Hair follicle dermal papilla cell (primary cell): Measurements from ENCODE around the gene REPS1.

- CAGE, long polyA plus RNA: no peak
These were observed 161.3 kb downstream of the MTFR2 start for GRCh38 chr6:136088772-136089266.

- CAGE, long polyA plus RNA: no peak
These were observed 3.7 kb downstream of the MAP7 start for GRCh38 chr6:136546425-136547026.

DNA sequence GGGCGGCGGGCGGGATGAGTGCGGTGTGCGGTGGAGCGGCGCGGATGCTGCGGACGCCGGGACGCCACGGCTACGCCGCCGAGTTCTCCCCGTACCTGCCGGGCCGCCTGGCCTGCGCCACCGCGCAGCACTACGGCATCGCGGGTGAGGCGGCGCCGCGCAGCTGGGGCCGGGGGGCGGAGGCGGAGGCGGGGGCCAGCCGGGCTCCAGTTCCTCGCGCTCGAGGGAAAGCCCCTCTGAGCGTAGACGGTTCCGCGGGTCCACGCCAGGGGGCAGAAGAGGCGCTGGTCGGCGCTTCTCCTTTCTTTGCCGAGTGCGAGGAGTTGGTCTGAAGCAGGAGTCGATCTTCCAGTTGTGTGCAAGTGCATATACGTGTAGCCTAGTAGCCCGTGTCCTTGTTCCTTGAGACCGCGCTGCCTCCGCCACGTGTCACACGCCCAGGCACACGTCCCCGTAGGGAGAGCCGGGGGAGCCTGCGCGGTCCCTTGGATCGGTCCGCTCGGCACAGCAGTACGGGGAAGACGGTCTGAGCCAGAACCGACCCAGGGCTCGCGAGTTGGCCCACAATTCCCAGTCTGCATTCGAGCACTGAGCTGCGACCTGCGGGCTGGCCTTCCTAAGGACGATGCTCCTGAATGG, 379 bp downstream of the PEX7 start:
- CAGE, long polyA plus RNA: no peak

DNA sequence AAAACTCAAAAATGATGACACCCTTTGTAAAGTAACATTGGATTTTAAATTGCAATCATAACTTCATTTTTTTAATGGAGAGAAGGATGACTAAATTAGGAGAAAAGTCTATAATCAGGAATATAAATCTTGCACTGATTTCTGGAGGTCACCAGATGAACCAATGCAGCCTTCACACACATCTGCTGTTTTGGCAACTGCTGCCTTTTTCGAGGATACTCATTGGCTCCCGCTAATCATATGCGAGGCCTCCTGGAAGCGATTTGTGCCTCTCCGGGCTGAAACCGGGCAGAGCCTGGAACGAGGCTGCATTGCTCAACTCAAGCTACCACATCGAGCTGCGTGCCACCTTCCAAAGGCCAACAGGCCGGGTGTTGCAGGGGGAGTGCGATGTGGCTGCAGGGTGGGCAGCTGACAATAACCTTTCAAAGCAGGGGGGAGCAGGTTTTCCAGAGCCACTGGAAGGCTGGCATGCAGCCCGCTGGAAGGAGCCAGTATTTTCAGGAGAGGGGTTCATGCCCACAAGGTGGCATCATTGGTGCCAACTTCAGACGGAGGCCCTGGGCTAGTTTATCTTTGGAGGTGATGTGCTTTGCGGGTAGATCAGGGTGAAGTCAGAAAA, 122.5 kb upstream of the IFNGR1 start:
- CAGE, long polyA plus RNA: no peak

DNA sequence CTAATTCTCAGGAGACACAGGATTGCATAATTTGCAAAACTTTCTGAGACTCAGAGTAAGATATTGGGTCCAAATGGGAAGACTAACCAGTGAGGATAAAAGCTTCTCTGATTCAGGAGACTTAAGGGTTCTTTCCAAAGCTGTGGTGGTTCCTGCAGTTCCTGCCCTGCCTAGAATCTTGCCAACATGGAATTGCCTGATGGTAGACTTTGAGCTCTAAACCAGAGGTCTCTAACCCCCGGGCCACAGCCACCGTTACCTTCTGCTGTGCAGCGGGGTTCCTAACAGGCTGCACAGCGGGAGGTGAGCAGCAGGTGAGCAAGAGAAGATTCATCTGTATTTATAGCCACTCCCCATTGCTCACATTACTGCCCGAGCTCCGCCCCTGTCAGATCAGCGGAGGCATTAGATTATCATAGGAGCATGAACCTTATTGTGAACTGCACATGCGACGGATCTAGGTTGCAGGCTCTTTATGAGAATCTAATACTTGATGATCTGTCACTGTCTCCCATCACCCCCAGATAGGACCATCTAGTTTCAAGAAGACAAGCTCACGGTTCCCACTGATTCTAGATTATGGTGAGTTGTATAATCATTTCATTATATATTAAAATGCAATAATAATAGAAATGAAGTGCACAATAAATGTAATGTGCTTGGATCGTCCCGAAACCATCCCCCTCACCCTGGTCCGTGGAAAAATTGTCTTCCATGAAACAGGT, 106.8 kb downstream of the OLIG3 start:
- CAGE, long polyA plus RNA: no peak

DNA sequence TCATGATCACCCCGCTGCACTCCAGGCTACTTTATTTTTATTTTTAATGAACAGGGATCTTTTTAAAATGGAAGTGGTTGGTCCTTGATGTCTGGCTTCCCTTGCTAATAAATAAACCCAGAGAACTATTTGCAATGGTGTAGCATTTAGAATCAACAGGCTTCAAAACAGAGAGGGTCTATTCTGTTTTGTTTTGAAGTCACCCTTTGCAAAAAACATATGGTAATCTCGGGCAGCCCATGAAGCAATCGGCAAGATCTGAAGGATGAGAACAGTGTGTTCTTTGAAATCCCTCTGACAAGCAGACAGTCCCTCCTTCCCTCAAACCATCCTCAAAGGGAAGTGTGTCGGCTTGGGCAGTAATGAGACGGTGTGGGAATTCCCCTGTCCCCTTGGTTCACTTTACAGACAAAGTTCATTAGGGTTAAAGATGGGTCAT, 159.6 kb upstream of the TNFAIP3 start:
- CAGE, long polyA plus RNA: no peak

DNA sequence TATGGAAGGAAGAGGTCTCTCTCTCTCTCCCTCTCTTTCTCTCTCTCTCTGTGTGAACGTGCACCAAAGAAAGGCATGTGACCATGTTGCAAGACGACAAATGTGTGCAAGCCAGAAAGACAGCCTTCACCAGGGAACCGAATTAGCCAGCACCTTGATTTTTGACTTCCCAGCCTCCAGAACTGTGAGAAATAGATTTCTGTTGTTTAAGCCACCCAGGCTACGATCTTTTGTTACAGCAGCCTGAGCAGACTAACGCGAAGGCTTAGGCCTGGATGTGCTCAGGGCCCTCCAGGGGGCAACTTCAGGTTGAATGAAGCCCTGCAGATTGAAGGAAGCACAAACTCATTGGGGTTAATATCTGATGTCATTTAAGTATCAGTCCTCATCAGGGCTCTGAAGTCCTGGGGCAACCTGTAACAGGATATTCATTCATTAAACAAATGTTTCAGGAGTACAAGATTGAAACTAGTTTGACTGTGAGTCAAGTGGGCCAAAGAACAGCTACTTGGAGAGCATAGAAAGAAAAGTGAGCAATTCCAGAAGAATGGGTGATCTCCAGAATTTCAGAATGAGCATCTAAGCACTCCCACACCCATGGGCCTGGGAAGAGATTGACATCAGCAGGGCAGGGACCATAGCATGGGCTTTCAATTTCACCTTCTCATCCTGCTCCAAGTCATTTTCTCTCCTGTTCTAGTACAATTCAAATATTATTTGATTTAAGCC, 157.3 kb upstream of the TNFAIP3 start:
- CAGE, long polyA plus RNA: no peak

DNA sequence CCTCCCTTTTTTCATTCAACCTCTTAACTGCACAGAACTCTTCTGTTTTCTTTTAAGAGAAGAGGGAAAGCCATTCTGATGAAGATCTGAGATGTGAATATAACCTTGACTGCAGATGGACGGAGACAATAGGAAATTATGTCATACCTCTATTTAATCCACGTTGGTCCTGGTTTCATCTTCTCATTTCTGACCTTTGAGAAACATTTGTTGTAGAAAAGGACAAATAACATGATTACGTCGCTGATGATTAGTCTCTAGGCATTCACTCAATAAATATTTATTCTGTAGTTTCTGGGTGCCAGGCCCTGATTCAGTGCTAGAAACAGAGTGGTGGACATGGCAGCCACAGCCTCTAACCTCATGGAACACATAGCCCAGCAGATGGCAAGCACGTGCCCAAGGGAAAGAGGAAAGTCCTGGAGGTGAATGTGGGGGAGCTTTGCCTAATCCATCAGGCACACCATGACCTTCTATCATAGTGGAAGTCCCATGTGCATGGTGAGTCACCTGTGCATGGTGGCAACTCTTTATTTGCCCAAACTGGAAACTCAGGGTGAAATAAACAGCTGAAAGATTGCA, 143.2 kb upstream of the TNFAIP3 start:
- CAGE, long polyA plus RNA: no peak

GRCh38 chr6:137749407-137750364, 117.4 kb upstream of the TNFAIP3 start:
- CAGE, long polyA plus RNA: no peak

- CAGE, long polyA plus RNA: no peak
These were observed 39.1 kb upstream of the TNFAIP3 start for GRCh38 chr6:137827835-137828521.

DNA sequence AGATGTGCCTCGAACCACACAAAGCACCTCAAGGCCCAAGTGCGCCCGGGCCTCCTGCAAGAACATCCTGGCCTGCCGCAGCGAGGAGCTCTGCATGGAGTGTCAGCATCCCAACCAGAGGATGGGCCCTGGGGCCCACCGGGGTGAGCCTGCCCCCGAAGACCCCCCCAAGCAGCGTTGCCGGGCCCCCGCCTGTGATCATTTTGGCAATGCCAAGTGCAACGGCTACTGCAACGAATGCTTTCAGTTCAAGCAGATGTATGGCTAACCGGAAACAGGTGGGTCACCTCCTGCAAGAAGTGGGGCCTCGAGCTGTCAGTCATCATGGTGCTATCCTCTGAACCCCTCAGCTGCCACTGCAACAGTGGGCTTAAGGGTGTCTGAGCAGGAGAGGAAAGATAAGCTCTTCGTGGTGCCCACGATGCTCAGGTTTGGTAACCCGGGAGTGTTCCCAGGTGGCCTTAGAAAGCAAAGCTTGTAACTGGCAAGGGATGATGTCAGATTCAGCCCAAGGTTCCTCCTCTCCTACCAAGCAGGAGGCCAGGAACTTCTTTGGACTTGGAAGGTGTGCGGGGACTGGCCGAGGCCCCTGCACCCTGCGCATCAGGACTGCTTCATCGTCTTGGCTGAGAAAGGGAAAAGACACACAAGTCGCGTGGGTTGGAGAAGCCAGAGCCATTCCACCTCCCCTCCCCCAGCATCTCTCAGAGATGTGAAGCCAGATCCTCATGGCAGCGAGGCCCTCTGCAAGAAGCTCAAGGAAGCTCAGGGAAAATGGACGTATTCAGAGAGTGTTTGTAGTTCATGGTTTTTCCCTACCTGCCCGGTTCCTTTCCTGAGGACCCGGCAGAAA, 14.2 kb downstream of the TNFAIP3 start:
- CAGE, long polyA plus RNA: no peak

DNA sequence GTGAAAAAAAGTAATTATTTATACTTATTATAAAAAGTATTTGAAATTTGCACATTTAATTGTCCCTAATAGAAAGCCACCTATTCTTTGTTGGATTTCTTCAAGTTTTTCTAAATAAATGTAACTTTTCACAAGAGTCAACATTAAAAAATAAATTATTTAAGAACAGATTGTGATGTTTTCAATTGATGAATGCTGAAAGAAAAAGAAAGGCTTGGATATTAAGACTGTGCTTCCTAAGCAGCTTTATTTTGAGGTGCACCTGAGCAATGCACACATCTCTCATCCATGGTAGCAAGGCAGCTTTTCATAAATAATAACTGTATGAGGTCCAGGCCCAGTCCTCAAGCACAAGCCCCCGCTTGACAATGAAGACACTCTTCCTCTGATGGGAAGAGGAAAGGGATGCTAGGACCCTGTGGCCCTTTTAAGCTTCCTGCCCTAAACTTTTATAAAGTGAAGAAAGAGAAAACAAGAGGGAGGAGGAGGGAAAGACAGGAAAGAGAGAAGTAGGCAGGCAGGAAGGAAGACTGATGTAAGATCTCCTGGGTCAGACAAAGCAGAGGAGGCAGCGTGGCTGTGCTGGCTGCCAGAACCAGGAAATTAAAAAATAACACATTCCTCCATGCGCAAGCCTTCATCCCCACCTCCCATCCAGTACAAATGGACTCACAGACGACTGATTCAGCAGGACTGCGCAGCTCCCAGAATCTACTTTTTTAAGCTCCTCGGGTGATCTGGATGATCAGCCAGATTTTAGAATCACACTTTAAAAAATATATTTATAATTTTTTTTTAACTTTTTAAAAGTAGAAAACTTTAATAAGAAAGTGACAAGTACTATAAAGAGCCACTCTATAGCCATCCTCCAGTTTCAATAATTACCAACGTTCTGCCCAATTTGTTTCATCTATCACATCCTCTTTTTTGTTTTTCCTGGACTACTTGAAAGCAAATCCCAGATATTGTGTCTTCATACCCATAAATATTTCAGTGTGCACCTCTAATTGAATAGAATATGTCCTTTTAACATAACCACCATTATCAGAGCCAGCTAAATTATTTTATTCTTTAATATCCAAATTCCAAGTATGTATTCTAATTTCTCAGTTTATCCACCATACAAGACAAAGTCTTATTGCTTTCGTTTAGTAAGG, 16.5 kb downstream of the TNFAIP3 start:
- CAGE, long polyA plus RNA: no peak

DNA sequence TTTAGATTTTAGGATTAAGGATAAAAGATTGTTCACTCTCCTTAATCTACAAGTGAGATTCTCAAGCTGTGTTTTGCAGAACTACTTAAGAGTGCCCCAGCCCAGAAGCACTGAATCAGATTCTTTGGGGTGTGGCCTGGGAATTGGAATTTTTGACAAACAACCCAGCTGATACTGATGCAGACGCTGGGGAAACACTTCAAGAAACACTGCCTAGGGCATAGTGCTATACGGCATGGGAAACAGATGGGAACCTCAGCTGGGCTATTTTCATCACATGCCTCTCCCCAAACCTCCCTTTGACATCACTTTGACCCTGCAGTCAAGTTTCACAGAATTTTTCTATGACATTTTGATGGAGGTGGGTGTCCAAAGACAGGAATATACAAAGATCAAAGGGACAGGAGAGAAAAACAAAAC, 77.4 kb downstream of the TNFAIP3 start:
- CAGE, long polyA plus RNA: no peak

GRCh38 chr6:138107724-138108271, 579 bp upstream of the PERP start:
- CAGE, long polyA plus RNA: no peak

- CAGE, long polyA plus RNA: no peak
These were observed 35.5 kb downstream of the HEBP2 start for GRCh38 chr6:138439361-138440069.

GRCh38 chr6:138499807-138500519, 669 bp upstream of the NHSL1 start:
- CAGE, long polyA plus RNA: no peak

DNA sequence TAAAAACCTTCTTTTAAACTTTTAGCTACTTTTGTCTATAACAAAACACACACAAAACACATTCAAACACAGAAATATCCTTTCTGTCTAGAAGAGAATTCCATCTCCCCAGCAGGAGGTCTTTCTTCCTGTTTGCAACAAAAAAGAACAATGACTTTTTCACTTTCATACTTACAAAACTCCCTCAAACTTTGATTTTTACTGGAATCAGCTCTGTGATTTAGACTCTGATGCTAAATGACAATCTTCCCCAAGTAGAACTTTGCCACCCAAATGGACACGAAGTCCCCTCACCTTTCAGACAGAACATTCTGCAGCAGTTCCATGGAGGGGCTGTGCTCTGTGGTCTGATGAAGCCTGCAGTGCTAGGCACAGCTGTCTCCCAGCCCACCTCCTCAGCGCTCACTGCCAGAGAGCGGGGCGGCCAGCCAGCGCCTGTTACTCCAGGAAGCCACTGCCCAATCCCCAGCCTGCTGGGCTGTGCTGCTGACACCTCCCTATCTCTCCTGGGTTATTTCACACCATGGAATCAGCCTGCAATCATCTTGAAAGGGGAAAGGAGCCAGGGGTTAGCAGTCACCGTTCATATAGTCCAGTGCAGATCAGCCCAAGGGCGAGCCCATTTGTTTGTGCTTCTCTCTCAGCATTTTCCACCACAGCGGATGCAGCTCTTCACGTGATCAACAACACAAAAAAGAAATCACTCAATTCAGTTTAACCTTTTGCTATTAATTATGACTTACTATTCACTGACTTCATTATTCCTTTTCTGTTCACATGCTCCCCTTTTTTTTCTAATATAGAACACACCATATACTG, 46.2 kb upstream of the NHSL1 start:
- CAGE, long polyA plus RNA: no peak

- CAGE, long polyA plus RNA: no peak
These were observed 49.5 kb upstream of the CCDC28A start for GRCh38 chr6:138724132-138724339.

GRCh38 chr6:138984772-138985741, 3.0 kb downstream of the REPS1 start:
- CAGE, long polyA plus RNA: no peak

GRCh38 chr6:138987426-138988597, at the start of gene REPS1:
TSS of gene REPS1 (minus strand) at chr6:138988253.
- CAGE, long polyA plus RNA: no peak